WTC11 (cell line): Measurements from ENCODE around the genes TMEM9 and NAV1.

- PRO-cap: unidirectional peak, minus-strand start at chr1:201154268; bidirectional peak, plus-strand start at chr1:201154650, minus-strand start at chr1:201154472
These were observed at the start of gene TMEM9 for GRCh38 chr1:201154128-201155250. TSS of gene TMEM9 (minus strand) at chr1:201154474.

DNA sequence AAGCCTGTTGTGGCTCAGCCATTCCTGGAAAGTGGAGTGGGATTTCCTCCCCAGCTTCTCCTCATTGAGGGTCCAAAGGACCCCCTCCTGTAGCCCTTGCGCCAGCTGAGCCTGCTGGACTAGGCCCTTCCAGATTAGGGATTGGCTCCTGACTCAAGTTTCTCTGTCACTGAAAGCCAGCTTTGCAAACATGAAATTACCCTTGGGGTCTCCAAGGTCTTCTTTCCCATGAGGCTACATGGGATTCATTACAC is 3.5 kb upstream of the IGFN1 start:
- PRO-cap: no peak

GRCh38 chr1:201311124-201311418 is 27.8 kb downstream of the PKP1 start:
- PRO-cap: no peak

DNA sequence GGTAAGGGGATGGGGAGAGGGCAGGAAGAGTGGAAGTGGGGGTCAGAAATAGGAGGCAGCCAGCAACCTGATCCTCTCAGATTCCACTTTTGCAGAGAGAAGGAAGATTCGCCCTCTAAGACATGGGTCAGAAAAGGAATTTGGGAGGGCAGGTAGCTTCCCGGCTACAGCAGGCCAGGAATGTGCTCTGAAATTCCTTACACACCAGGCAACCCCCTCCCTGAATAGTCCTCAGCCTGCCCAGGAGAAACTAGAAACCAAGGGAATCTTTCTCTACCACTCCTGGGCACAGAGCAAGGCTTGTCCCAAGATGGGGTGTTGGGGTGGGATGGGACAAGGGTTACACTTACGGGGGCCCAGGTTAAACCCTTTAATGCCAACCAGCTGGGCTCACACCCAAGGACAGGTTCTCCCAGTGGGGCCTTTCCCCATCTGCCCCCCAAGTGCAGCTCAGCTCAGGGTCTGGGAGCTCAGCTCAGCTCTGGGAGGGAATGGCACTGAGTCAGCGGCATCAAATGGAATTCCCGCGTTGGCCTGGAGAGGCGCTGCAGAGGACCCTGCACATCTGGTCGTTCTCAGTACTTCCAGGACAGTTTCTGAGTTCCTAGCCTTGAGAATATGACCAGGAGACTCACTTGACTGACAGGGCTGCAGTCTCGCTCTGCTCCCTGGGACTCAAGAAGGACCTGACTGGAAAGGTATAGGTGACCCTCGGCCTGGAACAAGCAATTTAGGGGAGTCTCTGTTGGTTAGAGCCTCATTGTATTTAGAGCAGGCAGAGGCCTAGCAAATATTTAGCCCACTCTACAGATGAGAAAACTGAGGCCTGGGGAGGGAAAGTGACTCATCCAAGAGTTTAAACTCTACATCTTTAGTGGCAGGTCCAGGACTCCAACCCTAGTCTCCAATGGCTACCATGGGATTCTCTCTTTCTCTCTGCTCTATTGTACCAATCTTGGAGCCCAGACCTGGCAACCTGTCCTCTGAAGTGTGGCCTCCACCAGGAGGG is 680 bp downstream of the TNNT2 start:
- PRO-cap: bidirectional peak, plus-strand start at position 253 of the sequence, minus-strand start outside the sequence; bidirectional peak, plus-strand start at position 592 of the sequence, minus-strand start at position 493 of the sequence

- PRO-cap: no peak
These were observed 6.1 kb upstream of the TNNT2 start for GRCh38 chr1:201383537-201384029.

GRCh38 chr1:201397644-201398200 is 1.4 kb downstream of the LAD1 start:
- PRO-cap: no peak

GRCh38 chr1:201429652-201430060 is 8.1 kb upstream of the TNNI1 start:
- PRO-cap: no peak

GRCh38 chr1:201471627-201472207 is 2.7 kb upstream of the PHLDA3 start:
- PRO-cap: no peak

DNA sequence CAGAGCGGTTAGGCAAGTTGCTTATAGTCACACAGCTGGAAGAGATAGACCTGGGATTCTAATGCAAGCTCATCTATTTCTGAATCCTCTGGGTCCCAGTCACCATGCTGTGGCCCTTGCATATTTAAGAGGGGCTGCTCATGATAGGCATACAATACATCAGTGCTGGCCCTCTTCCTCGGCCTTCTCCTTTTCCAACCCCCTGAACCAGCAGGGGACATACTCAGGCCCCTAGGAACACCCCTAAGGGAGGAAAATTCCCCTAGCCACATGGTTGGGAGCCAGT is 7.0 kb downstream of the CSRP1 start:
- PRO-cap: no peak

GRCh38 chr1:201515241-201515808 is 8.4 kb upstream of the CSRP1 start:
- PRO-cap: no peak

GRCh38 chr1:201538099-201538585 is 785 bp upstream of the NAV1 start:
- PRO-cap: no peak

DNA sequence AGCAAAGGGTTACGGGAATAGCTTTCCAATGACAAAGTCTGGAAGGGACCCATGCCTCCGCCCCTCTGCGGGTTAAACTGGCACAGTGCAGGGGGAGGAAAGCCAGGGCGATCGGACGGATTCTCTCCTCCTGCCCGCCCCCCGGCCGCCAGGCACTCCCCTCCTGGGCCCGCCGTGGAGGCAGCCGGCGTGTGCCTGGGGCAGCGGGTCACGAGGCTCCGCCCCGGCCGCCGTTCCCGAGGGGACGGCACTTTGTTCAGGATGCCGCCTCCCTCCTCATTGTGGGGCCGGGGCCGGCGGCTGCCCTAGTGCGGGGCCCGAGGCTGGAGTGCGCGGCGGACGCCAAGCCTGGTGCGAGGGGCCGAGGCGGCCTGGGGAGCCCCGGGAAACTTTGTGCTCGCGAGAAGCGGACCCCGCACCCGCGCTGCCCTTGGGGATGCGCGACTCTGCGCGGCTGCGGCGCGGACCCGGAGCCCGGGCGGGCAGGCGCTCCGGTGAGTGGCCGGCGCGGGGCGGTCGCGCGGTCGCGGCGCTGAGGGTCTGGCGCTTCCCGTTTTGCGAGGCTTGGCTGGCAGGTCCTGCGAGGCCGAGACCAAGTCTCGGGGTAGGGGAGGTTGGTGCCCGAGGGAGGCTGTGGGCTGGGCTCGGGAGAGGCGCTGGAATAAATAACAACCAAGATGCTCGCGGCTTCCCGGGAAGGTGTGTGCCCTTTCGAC is at the start of gene NAV1:
TSS of gene NAV1 (plus strand) at position 279 of the 716 bp plus-strand sequence.
- PRO-cap: bidirectional peak, plus-strand start at position 279 of the sequence, minus-strand start at position 330 of the sequence

DNA sequence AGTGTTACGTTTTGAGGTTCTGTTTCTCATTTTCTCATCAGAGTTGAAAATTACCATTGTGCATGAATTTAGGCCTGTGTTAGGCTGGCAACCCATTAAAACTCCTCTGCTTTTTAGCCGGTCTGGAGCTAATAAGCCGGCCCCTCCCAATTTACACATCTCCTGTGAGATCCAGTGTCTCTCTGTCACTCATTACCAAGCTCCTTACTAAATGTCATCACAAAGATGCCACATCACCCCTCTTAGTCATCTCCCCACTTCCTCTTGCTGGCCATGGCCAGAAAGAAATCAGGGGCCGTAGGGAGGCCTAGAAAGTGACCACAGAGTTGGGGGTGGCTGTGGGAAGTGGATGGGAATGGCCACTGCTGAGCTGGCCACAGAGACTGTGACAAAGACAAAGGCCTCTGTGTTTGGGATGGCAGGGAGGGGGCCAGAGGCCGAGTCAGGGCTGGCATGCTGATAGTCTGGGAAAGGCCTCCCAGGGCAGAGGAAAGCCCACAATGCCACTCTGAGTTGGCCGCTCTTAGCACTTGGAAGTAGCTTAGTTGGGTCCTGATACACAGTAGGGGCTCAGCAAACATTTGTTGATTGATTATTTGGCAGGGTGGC is 12.9 kb downstream of the NAV1 start:
- PRO-cap: no peak

- PRO-cap: no peak
These were observed 16.6 kb downstream of the NAV1 start for GRCh38 chr1:201555467-201555930.

- PRO-cap: no peak
These were observed 18.7 kb upstream of the IPO9 start for GRCh38 chr1:201810154-201810856.

DNA sequence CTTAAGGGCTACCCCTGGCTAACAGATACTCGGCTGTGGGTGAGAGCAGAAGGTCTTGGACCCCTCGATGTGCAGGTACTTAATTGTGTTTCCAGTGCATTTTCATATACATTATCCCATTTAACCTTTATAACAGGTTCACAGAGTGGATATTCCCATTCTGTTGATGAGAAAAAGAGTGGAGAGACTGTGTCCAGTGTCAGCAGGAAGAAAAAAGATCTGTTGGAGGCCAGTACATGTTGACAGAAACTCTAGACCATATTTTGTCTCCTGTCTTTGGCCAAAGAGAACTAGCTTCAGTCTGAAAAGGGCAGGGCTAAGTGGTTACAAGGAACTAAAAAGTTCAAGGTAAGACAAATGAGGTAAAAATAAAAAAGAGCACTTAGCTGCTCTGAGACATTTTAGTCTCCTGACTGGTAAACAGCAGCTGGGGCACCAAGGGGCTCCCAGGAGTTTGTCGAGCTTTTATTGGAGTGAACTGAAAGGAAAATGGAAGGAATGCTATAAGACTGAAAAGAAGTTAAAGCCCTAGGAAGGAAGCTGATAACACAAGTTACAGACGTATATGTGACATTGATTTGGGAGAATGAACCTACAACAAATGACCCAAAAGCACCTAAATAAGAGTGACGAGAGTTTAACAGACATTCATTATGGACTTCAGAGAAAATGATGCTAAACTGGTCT is 10.0 kb upstream of the SHISA4 start:
- PRO-cap: no peak

DNA sequence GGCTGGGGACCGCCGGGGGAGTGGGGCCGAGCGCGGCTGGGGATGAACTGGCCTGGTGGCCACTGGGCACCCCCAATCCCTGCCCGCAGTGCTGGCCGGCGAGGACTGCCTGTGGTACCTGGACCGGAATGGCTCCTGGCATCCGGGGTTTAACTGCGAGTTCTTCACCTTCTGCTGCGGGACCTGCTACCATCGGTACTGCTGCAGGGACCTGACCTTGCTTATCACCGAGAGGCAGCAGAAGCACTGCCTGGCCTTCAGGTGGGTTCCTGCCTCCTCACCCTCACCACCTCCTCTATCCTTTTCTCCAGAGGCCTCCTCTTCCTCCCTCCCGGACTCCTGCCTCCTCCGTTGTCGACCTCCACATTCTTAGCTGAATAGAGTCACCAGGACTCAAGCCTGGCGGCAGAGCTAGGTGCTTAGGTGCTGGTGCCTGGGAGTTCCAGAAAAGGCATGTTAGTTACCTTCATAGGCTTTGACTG is 699 bp downstream of the SHISA4 start:
- PRO-cap: no peak

- PRO-cap: no peak
These were observed 11.6 kb downstream of the SHISA4 start for GRCh38 chr1:201899915-201901164.

DNA sequence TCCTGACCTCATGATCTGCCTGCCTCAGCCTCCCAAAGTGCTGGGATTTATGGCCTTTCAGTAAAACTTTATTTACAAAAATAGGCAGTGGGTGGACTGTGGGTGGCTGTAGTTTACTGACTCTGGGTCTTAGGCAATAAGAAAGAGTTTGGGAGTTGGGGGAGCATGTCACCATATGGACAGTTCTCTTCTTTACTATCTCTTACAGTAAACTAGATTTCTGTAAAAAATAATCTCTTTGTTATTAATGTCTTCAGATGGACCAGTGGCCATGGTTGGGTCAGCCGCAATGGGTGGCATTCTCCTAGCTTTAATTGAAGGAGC is 9.8 kb downstream of the TIMM17A start:
- PRO-cap: no peak

GRCh38 chr1:202018360-202019389 is 8.3 kb downstream of the ELF3 start:
- PRO-cap: no peak